ENCODE measurements around the gene PDCD1.

DNA sequence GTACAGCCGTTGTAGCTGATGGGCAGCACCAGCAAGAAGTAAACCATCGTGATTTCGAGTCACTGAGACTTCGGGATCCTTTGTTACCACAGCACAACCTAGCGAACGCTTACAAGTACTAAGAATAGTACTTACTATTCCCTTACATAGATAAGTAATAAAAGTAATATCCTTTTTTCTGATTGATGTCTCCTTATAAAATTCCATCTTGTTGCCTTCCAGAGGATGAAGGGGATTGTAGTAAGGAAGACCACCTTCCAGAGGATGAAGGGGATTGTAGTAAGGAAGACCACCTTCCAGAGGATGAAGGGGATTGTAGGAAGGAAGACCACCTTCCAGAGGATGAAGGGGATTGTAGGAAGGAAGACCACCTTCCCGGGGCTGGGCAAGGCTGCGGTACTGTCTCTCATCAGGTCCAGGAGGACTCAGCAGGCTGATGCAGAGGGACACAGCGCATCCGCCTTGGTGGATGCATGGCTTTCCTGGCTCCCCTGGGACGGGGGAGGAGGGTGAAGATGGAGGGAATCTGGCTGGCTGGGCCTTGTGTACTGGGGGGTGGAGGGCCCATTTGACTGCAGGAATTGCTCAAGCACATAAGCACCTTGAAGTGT is 3.1 kb upstream of the DTYMK start:
- RRBS = no CpG with 5 or more reads among the region's 11 CpGs

- RRBS = 37% methylated on average over 5 of the region's 54 CpGs
Measured at GRCh38 chr2:241774601-241775940, 1.6 kb upstream of the GAL3ST2 start.

DNA sequence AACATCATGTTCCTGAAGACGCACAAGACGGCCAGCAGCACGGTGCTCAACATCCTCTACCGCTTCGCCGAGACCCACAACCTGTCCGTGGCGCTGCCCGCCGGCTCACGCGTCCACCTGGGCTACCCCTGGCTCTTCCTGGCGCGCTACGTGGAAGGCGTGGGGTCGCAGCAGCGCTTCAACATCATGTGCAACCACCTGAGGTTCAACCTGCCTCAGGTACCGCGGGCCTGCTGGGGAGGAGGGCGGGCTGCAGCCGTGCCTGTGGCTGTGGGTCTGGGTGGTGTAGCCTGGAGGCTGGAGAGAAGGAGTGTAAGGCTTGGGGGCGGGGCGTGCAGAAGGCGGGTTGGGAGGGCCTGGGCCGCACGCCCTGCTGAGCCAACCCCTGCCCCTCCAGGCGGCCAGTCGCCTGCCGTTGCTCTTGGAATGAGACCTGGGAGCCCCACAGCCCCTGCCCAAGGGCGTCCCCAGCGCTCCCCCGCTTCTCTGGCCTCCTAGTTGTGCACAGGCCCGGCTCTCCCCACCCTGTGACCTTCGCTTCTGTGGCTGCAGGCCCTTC is 7.1 kb upstream of the NEU4 start:
- RRBS = 41% methylated on average over 2 of the region's 35 CpGs

GRCh38 chr2:241818709-241819405 is 9.9 kb downstream of the NEU4 start:
- RRBS = 88% methylated on average over 3 of the region's 20 CpGs

GRCh38 chr2:241858740-241859283 is at the start of gene PDCD1:
PDCD1 (minus strand) TSS chr2:241858894.
- RRBS = 8% methylated on average over 2 of the region's 20 CpGs

- RRBS = 28% methylated on average over 15 of the region's 85 CpGs
Measured at GRCh38 chr2:241901775-241902972, 1.9 kb upstream of the FAM240C start.

DNA sequence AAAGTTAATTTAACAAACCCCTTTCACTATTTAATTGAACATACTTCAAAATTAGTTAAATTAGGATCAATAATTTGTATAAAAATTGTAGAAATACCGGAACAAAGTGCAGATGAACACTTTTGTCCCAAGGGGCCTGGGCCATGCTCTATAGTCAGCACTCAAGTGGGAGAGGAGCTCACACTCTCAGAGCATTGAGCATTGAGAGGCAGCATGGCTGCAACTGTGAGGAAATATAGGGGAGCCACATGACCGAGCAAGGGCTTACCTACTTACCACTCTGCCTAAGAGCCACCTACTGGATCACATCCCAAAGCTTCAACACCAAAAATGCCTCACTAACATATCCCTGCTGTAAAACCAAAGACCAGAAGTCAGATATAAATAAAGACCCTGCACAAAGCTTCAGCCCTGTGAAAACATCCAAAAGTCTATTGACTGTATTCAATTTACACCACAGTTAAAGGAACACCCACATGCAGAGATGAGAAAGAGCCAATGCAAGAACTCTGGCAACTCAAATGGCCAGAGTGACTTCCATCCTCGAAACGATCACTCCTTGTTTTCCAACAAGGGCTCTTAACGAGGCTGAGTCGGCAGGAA is 15.2 kb upstream of the FAM240C start:
- RRBS = no CpG with 5 or more reads among the region's 6 CpGs

GRCh38 chr2:241925910-241926435 is 25.7 kb upstream of the FAM240C start:
- RRBS = no CpG with 5 or more reads among the region's 18 CpGs

- RRBS = no CpG with 5 or more reads among the region's 12 CpGs
Measured at GRCh38 chr2:241926466-241926923, 26.2 kb upstream of the FAM240C start.

GRCh38 chr2:241927066-241927331 is 26.7 kb upstream of the FAM240C start:
- RRBS = no CpG with 5 or more reads among the region's 13 CpGs

GRCh38 chr2:241928593-241929002 is 28.3 kb upstream of the FAM240C start:
- RRBS = no CpG with 5 or more reads among the region's 1 CpG

DNA sequence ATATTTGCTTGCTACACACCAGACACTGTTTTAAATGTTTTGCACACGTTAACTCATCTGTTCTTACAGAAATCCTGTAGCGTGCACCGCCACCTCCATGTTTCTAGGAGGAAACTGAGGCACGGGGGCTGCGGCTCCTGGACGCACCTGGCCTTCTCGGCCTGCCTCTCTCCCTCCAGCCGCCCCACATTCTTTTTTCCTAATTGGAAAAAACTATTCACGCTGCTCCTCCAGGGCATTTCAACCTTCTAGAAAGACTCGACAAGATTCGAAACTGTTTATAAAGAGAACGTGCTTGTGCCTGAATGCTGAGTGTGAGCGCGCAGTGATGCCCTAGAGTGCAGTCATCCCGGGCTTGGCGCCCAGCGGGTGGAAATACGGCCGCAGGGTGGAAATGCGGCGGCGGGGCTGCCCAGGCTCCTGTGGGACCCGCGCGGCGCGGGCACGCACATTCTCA is 187.6 kb upstream of the FAM240C start:
- RRBS = no CpG with 5 or more reads among the region's 28 CpGs

- RRBS = no CpG with 5 or more reads among the region's 2 CpGs
Measured at GRCh38 chr2:242114442-242115020, 214.3 kb upstream of the FAM240C start.

Data from renal cortical epithelial cell (primary cell).